A172 (cell line): Measurements from ENCODE around the genes ERN2 and ZKSCAN2.

DNA sequence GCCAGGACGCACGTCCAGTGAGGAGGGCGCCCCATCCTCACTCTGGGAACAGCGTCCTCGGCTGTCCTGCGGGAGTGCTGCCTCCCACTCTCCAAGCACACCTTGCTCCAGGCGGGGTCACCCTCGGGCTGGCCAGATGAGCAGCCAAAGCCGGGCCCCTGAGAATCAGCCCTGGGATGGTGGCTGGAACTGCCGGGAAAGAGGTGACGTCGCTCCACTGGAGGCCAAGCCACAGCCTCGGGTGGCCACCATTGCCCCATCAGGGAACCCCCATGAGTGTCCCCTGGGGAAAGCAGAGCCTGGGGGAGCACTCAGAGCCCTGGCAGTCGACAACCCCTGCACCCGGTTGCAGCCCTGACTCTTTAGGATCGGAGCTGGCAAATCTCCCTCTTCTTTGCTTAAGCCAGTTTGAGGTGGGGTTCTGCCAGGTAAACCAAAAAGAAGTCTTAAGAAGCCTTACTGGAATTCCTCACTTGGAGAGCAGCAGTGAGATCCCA is 51.1 kb upstream of the CDR2 start:
- RAMPAGE, long total RNA = no peak

GRCh38 chr16:22436795-22437774 is 62.7 kb upstream of the CDR2 start:
- RAMPAGE, long total RNA = no peak

DNA sequence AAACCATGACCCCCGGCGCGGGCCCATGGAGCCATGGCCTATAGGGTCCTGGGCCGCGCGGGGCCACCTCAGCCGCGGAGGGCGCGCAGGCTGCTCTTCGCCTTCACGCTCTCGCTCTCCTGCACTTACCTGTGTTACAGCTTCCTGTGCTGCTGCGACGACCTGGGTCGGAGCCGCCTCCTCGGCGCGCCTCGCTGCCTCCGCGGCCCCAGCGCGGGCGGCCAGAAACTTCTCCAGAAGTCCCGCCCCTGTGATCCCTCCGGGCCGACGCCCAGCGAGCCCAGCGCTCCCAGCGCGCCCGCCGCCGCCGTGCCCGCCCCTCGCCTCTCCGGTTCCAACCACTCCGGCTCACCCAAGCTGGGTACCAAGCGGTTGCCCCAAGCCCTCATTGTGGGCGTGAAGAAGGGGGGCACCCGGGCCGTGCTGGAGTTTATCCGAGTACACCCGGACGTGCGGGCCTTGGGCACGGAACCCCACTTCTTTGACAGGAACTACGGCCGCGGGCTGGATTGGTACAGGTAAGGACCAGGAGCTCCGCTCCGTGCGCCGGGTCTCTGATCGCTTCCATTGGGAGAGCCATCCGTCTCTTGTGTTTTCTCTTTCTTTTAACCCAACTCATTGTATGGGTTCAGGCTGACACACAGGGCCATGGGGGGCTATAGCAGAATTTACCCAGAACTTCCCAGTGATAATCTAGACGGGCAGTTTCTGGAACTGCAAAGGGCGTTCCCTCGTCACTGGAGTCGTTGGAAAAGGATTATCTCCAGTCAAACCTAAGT is 805 bp downstream of the HS3ST2 start:
- RAMPAGE, long total RNA = no peak

DNA sequence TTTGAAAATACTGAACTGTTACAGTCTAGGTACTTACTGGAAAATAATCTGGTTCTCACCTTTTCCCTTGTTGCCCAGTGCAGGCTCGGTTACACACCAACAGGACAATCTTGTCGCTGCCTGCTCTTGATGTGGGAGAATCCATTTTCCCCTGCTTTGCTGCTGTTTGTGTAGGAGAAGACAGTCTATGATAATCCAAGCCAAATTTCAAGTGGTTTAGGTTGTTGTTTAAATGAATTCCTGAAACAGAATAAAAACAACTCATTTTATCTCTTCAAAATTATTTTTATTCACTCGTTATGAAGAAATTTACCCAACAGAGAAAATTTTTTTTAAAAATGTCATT is 58.7 kb downstream of the USP31 start:
- RAMPAGE, long total RNA = no peak

DNA sequence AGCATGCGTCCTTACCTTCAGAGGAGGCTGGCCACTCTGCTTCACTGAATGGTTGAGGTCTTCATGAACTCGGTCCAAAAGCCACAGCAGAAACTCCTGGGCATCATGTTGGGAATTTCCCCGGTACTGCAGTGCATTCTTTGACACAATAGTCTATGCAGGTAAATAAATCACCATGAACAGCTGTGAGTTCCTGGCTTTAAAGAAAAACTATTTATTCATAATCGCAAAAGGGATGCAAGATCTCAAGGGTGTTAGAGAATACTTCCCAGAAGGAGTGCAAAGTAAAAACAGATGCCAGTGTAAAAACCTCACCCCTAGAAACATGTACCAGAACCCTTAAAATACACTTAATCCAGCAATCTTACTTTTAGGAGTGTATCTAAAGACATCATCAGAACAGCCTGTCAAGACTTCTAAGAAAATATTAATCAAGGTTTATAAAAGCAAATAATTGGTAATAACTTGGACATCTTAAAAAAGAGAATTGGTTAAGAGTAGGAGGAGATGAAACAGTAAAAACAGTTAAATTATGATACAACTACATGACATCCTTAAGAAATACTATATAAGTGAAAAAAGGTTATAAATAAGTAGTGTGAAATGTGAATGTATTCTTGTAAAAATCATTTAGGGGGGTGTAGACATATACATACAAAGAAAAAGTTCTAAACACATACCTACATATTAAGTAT is 41.1 kb downstream of the USP31 start:
- RAMPAGE, long total RNA = no peak

DNA sequence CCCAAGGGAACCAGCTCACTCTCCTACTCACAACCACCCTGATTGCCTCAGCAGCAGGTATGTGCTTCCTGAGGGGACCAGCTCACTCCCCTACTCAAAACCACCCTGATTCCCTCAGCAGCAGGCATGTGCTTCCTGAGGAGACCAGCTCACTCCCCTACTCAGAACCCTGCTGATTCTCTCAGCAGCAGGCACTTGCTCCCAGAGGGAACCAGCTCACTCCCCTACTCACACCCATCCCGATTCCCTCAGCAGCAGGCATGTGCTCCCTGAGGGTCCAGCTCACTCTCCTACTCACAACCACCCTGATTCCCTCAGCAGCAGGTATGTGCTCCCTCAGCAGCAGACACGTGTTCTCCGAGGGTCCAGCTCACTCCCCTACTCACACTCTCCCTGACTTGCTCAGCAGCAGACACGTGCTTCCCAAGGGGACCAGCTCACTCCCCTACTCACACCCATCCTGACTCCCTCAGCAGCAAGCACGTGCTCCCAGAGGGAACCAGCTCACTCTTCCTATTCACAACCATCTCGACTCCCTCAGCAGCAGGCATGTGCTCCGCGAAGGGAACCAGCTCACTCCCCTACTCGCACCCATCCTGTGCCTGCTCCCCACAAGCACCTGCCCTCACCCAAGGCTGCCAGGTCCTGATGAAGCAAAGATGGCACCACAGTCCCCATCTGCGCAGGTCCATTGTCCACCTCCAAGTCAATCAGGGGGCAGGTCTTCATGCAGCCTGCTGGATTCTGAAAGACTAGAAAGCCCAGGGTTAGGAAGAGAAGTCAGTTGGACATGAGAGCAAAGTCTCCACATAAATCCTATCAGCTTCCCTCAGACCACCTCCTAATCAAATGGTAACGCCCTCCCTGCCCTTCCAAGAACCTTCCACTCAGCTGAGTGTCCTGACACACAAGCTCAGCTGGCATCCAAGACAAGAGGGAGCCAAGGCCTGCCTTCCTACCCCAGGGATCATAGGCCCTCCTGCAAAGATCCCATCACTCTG is 26.4 kb upstream of the COG7 start:
- RAMPAGE, long total RNA = no peak

GRCh38 chr16:23491648-23492828 is 18.3 kb downstream of the GGA2 start:
- RAMPAGE, long total RNA = no peak

- RAMPAGE, long total RNA = no peak
Observed at GRCh38 chr16:23504480-23505315, 5.6 kb downstream of the GGA2 start.

- RAMPAGE, long total RNA = no peak
Observed at GRCh38 chr16:23557912-23558373, 416 bp downstream of the UBFD1 start.

GRCh38 chr16:23712915-23713514 is at the start of gene ERN2:
TSS of gene ERN2 (minus strand) at chr16:23713222.
- RAMPAGE, long total RNA = no peak

DNA sequence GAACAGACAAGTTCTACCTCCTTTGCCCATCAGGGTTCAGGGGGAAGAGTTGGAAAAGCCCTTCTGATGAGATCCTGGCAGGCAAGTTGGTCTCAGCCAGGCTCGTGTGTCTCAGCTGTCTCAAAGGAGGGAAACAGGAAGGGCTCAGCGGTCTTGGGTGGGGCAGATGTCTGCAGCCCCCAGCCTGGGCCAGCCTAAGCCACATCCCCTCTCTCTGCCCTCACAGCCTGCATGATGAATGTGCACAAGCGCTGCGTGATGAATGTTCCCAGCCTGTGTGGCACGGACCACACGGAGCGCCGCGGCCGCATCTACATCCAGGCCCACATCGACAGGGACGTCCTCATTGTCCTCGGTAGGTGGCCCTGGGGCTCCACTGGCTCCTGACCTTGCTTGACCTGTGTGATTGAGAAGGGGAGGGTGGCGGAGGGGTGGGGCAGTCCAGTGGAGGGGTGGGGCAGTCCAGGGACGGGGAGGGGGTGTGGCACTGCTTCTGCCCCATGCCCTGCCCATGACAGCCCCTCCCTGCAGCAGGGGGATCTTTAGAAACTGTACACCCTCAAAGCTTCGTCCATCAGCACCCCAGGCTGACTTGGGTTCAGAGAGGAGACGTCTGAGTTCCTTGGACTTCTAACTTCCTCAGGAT is 199.5 kb downstream of the PRKCB start:
- RAMPAGE, long total RNA = no peak

GRCh38 chr16:24191309-24191763 is 64.8 kb upstream of the CACNG3 start:
- RAMPAGE, long total RNA = no peak

GRCh38 chr16:24569113-24570177 is 30.1 kb downstream of the RBBP6 start:
- RAMPAGE, long total RNA = no peak

DNA sequence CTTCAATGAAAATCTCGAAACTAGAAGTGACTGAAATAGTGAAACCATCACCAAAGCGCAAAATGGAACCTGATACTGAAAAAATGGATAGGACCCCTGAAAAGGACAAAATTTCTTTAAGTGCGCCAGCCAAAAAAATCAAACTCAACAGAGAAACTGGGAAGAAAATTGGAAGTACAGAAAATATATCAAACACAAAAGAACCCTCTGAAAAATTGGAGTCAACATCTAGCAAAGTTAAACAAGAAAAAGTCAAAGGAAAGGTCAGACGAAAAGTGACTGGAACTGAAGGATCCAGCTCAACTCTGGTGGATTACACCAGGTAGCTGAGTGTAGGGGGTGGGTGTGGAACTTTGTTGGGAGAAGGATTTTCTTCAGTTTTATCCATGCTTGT is 30.8 kb downstream of the RBBP6 start:
- RAMPAGE, long total RNA = no peak

DNA sequence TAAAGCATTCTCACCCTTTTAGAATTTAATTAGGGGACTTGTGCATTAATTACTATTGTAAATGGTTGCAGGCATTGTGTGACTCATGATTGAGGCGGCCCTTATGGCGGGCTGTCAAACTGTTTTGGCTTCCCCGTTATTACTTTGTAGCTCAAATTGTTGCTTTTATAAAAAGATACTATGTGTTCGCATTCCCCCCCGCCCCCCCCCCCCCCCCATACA is 1.0 kb downstream of the TNRC6A start:
- RAMPAGE, long total RNA = no peak

DNA sequence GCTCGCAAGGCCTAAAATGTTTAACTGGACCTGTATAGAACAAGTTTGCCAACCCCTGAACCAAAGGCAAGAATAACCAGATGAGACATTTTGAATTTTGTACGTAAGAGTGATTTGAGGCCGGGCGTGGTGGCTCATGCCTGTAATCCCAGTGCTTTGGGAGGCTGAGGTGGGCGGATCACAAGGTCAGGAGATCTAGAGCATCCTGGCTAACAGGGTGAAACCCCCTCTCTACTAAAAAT is 52.9 kb downstream of the TNRC6A start:
- RAMPAGE, long total RNA = no peak

DNA sequence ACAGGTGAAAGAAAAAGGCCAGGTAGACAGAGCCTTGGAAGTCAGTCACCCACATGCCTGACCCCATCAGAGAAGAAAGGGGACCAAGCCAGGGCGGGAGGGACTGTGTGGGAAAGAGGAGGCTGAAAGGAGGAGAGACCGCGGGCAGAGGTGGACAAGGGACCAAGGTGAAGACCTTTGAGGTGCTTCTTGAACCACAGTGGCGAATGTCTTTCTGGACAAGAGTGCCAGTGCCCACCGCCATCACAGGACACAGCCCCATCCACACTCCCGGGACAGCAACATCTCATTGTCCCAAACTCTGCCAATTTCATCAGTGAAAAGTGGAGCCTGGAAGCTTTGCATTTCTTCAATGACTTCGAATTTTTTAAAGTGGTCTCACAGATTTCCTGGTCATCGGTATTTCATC is 16.4 kb downstream of the ARHGAP17 start:
- RAMPAGE, long total RNA = no peak

- RAMPAGE, long total RNA = no peak
Observed at GRCh38 chr16:25110291-25110720, 1.2 kb upstream of the LCMT1 start.

DNA sequence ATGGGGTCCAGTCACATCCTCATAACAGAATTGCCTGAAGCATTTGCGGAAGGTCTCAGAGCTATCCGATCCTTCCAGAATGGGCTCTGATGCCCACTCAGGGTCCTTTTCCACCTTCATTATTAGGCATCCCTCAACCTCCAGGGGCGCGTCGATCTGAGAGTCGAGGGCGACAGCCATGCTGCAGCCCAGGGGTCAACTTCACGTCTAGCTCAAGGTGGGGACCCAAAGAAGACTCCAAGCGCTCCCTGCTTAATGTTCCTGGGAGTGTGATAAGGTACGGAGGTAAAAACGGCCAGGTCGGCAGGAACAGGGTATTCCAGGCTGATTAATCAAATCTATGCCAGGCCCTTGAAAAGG is 717 bp downstream of the ZKSCAN2 start:
- RAMPAGE, long total RNA = no peak

DNA sequence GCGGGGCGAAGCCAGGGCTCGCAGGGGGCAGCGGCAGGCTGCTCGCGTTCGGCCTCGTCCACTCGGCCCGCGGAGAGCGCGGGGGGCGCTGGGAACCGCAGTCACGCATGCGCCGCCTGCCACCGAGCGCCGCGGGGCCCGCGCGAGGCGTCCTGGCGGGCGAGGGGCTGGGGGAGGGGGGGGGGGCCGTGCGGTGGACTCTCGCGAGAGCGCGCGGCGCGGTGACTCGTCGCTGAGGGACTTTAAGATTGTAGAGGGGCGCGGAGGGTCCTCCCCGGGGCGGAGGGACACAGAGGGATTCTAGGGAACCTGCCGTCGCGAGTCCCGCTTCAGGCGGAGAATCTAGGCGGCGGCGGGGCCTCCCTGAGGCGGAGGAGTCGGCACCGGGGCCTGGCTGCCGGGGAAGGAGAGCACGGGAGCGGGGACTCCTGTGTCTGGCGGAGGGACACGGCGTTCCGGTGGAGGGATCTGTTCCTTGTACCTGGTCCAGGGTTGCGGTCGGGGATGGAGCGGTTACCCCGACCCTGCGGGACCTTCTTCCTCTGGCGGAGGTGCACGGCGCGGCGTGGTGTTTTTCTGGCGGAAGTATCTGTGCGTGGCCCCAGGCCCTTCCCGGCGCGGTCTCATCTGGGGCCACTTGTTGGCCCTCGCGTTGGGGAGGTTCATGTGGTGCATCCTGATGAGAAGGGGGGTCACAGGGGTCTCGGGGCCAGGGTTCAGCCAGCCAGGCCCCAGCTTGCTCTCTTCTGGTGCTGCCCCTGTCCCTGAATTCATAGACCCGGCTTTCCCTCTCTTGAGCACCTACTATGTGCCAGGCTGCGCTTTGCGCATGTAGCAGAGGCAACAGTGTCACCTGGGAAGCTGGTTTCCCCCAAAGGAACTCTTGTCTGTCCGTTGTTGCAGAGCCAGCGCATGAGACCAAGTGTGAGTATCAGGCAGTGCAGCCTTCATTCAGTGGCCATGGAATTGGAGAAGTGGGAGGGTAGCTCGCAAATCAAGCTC is at the start of gene ZKSCAN2:
Gene ZKSCAN2, minus strand, starts transcription at position 90 of the 1,002 bp plus-strand sequence.
- RAMPAGE, long total RNA = no peak